Bronchus fibroblast of lung (primary cell): ENCODE measurements around the genes HMCES and RHO.

DNA sequence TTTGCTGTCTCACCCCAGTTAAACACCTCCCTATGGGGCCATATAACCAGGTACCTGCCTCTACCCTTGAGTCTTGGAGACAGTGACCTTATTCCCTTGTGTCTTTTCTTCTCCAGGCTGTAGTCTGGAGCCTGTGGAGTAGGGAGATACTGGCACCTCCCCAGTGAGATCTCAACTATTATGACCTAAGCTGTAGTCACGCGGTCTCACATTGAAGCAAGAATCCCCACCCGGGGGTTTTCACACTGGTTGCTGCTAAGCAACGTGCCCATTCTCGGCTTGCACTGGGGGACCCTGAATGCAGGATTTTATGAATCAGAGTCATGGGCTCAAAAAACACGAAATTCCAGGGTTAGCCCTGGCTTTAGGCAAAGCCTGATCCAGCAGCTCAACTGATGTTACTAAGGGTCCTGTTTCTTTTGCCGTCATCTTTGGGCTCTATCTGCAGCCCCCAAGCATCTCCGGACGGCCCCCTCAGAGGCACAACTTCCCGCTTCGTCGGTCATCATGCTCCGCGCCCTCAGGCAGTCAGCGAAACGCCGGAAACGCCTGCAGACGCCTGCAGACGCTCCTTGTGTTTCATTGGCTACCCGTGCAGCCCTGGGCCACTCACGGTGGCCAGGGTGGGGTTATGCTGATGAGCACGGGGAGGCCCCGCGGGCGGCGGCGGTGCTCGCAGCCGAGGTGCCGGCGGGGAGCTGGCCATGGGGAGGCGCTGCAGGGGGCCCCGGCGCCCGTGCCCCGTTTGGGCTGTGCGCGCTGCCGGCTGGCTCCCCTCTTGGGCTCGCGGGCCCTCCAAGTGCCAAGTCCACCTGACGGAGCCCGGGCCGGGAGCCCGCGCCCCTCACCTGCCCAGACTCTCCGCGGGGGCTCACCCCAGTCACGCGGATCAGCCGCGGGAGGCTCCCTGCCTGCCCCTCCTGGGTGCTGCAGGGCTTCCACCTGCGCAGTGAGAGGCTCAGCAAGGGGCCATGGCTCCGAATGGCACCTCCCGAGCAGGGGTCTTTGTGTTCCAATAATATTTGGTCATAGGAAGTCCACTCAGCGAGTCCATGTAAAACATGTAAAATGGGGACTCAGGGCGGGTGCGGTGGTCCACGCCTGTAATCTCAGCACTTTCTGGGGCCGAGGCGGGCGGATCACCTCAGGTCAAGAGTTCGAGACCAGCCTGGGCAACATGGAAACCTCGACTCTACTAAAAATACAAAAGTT is 25.9 kb downstream of the EFCC1 start:
- RAMPAGE, long total RNA: no peak

GRCh38 chr3:129106084-129107094 is 15.2 kb downstream of the RAB43 start:
- RAMPAGE, long total RNA: no peak

DNA sequence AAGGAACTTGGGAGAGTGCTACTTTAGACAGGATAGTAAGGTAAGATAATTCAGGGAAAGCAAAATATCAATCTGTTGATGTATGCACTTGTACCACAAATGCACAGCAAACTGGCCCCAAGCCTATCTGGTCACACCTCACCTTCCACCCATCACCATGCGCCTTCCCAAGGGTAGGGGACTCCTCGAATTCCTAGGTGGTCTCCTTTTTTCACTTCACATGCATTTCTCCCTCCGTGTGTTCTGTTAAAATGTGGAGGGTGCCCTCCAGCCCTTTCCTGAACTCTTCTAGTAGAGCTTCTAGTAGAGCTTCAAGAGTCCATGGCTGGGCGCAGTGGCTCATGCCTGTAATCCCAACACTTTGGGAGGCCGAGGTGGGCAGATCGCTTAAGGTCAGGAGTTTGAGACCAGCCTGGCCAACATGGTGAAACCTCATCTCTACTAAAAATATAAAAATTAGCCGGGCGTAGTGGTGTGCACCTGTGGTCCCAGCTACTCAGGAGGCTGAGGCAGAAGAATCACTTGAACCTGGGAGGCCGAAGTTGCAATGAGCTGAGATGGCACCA is 10.6 kb downstream of the RAB43 start:
- RAMPAGE, long total RNA: no peak

GRCh38 chr3:129121333-129121727 is 274 bp downstream of the RAB43 start:
- RAMPAGE, long total RNA: no peak

DNA sequence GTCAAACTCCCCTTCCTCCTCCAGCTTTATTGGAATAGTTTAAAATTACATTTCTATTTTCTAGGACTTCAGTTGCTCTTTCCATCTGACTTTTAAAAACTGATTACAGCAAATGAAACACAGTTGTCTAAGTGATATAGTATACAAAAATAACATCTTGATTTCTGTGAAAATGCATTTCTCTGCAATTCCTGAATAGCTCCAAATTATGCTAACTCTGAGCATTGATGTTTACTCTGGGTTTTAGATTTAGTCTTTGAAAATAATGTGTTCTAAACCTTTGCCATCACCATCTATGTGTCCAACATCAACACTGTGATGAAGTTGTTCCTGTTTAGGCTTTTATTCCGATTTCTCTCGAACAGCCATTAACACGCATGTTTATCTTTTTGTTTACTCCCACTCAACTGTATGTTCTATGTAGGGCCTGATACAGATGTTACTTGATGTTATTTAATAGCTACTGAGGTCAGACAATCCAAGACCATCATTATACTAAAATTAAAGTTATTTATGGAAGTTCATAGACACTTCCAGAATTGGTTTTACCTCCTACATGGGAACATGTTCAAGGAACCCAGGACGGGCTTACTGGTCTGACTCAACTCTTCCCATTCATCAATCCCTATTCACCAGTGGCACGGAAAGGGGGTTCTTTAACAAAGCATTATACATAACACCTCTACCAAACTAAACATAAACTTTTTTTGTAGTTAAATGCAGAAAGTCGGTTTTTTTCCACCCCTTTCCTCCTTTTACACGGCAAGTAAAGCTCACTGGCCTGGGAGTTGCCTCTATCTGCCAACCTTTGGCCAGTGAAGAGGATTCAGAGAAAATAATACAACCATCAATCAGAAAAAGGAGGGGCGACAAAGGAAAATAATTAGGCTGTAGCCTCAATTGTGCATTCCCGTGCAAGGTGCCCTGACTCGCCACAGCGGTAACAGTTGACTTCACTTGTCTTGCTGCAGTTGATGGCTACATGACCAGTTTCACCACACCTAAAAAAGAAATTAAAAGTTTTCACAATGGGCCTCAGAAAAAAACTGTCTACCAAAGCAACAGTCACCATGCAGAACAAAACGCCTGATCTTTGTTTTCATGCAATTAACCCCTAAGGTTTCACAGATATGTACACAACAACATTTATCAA is 9.1 kb upstream of the ISY1 start:
- RAMPAGE, long total RNA: no peak

- RAMPAGE, long total RNA: no peak
These were observed 13.2 kb upstream of the HMCES start for GRCh38 chr3:129265474-129265957.

DNA sequence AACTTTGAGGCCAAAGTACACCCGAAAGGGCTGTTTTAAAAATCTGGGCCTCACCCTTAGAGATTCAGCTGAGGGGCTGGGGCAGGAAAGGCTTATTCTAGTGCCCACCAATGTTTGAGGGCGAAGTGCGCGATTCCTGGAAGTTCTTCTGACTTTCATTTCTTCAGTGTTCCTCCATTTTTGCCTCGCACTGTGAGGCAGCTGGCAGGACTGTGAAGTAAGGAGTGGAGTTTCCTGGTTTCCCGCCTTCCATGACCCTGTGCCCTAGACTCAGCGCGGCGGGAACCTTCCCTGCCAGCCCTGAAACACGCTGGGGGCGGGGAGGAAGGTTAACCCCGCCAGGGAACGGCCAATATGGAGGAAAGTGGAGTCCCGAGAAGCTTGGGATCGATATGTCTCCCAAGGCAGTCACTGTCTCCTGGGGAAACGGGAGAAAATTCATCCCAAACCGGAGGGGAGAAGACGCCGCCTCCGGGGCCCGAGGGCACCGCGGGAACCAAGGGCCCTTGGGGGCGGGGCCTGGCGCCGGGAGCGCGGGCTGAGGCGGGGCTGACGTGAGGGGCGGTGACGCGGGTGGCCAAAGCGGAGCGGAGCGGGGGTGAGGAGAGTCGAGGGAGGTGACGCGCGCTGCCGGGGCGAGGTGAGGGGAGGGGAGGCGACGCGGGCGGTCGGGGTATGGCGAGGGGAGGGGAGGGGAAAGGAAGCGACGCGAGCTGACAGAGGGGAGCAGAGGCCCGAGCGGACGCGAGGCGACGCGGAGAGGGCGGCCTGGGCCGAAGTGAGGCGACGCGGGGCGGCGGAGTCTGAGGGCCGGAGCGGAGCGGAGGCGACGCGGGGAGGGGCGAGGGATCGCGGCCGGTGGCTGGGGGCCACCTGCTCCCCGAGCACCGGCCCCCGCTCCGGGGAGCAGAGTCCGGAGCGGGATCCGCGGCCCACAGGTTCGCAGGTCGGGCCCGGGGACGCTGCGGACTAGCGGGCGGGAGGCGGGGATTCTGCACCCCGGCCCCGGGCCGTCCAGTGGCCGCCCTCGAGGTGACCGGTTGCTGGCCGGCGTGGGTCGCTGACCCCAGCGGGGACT is at the start of gene HMCES:
Gene HMCES, plus strand, starts transcription at position 605 of the 1,078 bp plus-strand sequence.
- RAMPAGE, long total RNA: no peak

GRCh38 chr3:129279344-129280105 is 855 bp downstream of the HMCES start:
- RAMPAGE, long total RNA: no peak

DNA sequence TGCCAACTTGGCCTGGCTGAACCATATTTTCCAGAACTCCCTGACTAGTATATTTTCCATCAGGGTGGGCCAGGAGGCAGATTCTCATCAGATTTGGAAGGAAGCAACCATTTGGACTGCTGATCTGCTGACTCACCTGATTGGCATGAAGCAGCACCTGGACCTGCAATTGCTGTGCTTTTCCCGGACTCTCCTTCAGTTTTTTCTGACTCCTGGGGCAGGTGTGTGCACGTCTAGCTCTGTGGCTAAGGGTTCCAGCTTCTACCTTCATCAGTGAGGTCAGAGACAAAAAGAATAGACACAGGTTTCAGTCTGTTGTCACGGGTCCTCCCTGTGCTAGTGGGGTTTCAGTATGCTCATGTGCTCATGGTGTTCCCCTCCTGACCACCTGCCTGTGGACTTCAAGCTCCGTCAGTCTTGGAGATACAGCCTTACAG is 6.0 kb downstream of the H1-10 start:
- RAMPAGE, long total RNA: no peak

DNA sequence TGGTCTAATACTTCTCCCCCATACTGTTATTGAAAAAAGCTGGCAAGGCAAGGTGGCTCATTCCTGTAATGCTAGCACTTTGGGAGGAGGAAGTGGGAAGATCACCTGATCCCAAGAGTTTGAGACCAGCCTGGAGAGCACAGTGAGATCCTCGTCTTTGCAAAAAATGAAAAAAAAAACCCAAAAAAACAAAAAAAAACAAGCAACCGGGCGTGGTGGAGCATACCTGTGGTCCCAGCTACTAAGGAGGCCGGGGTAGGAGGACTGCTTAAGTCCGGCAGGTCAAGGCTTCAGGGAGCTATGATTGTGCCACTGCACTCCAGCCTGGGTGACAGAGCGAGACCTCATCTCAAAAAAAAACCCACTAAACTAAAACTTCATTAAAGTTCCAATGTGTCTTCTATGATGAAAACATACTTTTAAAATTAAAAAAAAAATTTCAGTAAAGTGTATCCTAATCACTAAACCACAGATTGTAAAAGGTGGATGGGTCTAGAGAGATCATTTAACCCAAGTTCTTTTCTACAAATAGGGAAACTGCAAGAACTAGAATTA is 1.1 kb downstream of the MBD4 start:
- RAMPAGE, long total RNA: no peak

GRCh38 chr3:129494798-129495872 is 33.3 kb upstream of the RHO start:
- RAMPAGE, long total RNA: no peak

DNA sequence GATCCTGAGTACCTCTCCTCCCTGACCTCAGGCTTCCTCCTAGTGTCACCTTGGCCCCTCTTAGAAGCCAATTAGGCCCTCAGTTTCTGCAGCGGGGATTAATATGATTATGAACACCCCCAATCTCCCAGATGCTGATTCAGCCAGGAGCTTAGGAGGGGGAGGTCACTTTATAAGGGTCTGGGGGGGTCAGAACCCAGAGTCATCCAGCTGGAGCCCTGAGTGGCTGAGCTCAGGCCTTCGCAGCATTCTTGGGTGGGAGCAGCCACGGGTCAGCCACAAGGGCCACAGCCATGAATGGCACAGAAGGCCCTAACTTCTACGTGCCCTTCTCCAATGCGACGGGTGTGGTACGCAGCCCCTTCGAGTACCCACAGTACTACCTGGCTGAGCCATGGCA is at the start of gene RHO:
Gene RHO, plus strand, starts transcription at position 199 of the 400 bp plus-strand sequence.
- RAMPAGE, long total RNA: no peak

- RAMPAGE, long total RNA: no peak
These were observed 19.4 kb downstream of the PLXND1 start for GRCh38 chr3:129587003-129587560.

DNA sequence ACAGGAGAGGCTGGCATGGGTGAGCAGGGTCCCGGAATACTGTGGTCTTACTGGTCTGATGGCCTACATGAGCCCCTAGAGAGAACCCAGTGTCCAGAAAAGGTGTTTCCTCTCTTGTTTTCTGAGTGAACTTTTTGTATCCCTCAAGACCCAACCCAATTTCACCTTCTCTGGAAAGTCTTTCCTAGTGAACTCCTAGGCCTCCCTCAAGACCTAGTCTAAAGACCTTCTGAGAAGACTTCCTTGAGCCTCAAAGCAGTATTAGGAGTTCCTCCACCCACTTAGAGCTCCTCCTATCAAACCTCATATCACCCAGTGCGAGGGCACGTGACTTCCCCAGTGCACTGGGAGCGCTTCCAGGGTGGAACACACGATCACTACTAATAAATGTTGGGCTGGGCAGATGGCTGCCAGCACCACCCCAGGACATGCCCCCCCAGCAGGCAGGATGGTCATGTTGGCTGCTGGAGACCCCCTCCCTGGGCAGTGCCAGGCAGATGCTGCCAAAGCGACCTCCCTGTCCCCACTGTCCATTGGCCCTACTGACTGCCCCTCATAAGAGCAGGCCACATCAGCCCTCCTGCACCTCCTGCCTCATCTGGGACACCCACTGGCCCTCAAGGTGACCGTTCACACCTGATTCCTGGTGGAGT is 8.4 kb upstream of the PLXND1 start:
- RAMPAGE, long total RNA: no peak

- RAMPAGE, long total RNA: no peak
These were observed 141.2 kb upstream of the PLXND1 start for GRCh38 chr3:129747585-129748233.

DNA sequence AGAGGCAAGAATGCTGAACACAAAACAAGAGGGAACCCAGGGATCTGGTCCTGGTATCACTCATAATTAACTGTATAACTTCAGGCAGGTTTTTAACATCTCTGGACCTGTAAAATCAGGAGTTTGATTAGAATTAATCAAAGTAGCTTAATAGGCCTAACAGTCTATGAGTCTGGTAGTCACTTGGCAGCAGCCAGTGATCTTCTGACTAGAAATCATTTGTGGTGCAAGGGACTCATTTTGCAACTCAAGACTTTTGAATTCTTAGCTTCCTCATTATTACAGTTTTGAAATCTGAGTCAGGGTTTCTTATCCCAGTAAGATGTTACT is 70.9 kb downstream of the TMCC1 start:
- RAMPAGE, long total RNA: no peak

DNA sequence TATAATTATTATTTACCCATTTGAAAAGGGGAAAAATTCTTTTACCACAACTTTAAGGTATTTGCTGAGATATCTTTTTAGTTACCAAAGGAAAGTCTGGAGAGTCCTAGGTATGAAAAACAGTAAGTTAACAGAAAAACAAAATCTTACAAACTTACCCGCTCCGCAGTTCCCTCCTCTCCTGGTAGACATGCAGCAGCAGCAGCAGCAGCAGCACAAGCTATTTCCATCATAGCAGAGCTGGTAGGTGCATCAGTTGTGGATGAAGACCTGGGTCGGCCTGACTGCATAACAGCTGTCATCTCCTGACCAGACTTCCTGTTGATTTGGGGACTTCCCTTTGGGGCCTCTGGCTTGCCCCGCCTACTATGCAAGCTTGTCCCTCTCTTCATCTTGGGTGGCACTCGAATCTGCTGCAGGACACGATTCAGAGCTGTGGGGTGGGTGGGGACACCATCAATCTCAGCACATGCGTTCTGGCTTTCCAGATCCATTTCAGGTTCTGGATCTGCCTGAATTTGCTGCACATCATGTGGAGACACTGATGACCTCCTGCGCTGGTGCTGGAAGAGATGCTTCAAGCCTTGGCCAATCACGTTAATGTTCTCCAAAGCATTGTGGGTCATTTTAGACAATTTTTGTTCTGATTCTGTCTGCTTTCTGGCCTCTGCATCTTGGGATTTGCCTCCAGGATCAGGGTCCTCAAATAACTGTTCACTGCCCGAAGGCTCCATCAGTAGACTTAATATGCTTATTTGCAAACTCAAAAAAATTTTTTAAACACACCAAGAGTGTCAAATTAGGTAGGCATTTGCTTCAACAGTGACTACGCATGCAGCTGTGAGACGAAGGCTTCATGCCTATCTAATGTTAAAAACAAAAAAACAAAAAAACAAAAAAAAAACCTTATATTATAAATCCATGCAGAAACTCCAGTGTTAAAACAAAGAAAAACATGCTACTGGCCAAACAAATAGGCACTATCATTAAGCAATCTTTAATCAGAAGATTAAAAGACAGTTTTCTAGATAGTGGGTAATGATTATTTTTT is 65.5 kb downstream of the TMCC1 start:
- RAMPAGE, long total RNA: no peak

DNA sequence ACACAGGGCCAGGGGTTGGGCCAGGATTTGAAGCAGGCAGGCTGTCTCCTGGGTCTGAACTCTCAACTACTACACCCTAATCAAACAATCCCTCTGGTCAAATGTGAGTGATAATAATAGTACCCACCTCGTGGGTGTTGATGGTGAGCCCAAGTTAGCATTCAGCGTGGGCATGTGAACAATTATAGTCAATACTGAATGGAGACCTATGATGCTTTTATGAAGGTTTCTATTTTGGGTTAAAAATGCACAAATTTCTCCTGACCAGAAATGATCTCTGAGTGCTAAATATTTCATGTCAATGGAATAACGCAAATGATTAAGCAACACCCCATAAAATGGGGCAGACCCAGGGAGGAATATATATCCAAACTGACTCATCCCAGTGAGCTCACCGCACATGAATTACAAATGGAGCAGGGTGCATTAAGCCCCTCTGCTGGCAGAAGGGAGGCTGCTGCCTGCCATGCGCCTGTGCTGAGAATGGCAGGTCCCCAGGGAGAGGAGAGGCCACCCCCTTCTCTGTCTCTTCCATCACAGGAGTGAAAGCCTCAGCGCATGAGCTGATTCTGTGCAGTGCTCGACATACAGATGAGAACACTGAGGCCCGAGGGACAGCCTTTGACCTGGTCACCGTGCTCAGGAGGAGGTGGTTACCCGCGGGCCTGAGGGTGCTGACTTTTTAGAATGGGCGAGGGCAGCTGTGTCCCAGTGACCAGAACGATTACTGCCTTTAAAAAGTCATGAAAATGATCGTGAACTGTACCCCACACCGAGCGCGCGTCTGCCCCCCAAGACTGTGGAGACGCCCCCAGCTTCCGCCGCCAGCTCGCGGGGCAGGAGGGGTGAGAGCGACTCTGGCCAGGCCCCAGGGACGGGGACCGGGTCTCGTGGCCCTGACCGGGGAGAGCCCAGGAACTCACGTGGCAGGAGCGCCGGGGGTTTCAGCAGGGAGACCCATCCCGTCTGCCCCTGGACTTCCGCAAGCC is 29.0 kb downstream of the ALG1L2 start:
- RAMPAGE, long total RNA: no peak

- RAMPAGE, long total RNA: no peak
These were observed 29.8 kb downstream of the ALG1L2 start for GRCh38 chr3:130111345-130111948.

- RAMPAGE, long total RNA: no peak
These were observed 42.0 kb downstream of the ALG1L2 start for GRCh38 chr3:130123619-130123999.